LNCaP clone FGC (cell line): ENCODE measurements around a stretch of chr17.

GRCh38 chr17:82059706-82060228 is 5.8 kb downstream of the DUS1L start:
- RRBS, 2 experiments: no CpG with 5 or more reads among the region's 17 CpGs

DNA sequence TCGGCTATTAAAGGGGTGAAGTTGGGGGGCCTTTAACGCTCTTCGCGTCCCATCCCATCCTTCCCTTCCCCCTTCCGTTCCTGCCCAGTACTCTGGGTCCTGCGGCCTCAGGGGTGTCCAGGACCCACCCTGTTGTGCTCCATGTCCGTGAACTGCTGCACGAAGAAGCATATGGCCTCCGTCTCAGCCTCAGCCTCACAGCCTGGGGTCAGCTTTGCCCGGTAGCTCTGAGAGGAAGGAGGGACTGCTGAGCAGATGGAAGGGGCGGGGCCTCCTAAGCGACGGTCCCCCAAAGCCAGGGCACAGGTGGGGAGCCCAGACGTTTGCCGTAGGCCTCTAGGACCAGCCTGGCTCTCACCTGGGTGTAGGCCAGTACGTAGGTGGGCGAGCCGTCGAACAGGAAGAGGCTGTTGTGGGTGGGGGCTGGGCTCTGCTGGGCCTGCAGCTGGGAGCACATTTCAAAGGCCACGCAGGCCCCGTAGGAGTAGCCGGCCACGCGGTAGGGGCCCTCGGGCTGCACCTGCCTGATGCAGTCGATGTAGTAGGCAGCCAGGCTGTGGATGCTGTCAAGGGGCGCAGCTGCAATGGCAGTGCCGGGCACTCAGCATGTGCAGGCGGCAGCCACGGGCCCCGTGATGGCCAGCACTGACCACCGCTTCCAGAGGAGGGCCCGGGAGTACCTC is 14.5 kb upstream of the DUS1L start:
- RRBS, 2 experiments: 92 to 96% methylated on average over 5 to 9 of the region's 33 CpGs

GRCh38 chr17:82081455-82081910 is 15.9 kb upstream of the DUS1L start:
- RRBS, 2 experiments: no CpG with 5 or more reads among the region's 23 CpGs

DNA sequence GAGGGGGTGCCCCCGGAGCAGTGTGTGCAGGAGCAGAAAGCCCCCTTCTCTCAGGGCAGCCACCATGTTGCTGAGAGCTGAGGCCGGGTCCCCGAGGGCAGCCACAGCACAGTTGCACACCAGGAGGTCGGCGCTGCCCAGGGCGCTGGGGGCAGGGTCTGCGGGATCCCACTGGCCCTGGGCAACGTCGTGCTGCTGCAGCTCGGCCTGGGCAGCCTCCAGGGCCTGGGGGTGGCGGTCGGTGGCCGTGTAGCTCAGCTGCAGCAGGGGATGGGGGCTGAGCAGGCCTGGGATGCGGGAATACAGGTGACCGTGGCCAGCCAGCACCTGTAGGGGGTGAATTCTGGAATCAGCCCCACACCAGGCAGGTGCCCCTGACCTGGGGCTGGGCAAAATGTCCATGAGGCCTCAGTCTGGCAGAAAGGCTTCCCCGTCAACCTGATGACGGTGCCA is 12.5 kb downstream of the FASN start:
- RRBS, 2 experiments: 97% methylated on average over 2 of the region's 17 CpGs

- RRBS, 2 experiments: no CpG with 5 or more reads among the region's 17 CpGs
Measured at GRCh38 chr17:82113796-82114507, 15.9 kb upstream of the FASN start.

- RRBS, 2 experiments: 83 to 89% methylated on average over 8 of the region's 47 CpGs
Measured at GRCh38 chr17:82126510-82127535, 28.8 kb upstream of the FASN start.

DNA sequence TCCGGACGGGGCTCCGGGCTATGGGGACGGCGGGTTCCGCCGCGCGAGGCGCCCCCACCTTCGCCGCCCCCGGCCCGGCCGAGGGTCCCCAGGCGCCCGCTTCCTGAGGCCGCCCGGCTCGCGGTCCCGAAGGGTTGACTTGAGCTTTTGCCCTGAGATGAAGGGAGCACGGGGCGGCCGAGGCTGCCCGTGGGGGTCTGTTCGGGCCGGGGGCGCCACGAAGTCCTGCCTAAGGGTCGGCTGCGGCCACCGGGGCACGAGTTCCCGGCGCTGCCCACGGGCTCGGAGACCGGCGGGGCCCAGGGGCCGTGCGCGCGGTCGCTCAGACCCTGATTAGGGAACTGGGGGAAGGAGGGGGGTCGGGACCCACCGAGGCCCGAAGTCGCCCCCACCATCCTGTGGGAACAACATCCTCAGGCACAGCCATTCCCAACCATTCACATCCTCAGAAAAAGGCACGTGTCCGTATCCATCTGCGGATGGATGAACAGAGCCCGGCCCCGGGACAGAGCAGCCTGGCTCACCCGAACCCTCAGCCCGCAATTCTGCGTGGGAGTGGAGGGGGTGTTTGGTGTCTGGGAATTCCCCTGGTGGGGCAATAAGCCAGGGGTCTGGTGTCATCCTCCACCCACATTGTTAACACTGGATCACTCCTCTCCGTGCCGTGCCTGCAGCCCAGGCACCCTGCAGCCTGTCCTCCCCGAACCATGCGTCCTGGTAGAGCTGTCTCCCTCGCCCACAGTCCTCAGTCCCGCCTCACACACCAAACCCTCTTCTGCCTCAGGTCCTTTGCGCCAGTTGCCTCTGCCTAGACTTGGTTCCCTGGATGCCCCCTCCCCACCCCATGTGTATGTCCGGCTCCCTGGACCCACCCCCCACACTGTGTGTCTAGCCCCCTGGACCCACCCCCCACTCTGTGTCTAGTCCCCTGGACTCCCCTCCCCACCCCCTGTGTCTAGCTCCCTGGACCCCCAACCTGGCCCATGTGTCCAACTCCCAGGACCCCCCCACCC is 706 bp upstream of the CCDC57 start:
- RRBS, 2 experiments: 1% methylated on average over 30 of the region's 65 CpGs

DNA sequence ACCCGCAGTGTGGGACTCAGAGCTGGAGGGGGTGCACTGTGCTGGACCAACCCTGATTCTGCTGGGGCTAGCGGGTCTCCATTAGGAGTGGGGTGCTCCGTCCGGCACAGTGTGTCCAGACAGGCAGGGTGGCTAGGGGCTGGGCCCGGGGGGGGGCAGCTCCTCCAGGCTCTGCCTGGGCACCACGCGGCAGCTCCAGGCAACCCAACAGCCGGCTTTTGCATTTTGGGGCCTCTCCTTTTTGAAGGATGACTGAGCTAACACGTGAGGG is 9.1 kb downstream of the SLC16A3 start:
- RRBS, 2 experiments: 82 to 87% methylated on average over 5 of the region's 9 CpGs

- RRBS, 2 experiments: 89 to 92% methylated on average over 4 of the region's 20 CpGs
Measured at GRCh38 chr17:82247494-82248140, 18.8 kb downstream of the SLC16A3 start.

DNA sequence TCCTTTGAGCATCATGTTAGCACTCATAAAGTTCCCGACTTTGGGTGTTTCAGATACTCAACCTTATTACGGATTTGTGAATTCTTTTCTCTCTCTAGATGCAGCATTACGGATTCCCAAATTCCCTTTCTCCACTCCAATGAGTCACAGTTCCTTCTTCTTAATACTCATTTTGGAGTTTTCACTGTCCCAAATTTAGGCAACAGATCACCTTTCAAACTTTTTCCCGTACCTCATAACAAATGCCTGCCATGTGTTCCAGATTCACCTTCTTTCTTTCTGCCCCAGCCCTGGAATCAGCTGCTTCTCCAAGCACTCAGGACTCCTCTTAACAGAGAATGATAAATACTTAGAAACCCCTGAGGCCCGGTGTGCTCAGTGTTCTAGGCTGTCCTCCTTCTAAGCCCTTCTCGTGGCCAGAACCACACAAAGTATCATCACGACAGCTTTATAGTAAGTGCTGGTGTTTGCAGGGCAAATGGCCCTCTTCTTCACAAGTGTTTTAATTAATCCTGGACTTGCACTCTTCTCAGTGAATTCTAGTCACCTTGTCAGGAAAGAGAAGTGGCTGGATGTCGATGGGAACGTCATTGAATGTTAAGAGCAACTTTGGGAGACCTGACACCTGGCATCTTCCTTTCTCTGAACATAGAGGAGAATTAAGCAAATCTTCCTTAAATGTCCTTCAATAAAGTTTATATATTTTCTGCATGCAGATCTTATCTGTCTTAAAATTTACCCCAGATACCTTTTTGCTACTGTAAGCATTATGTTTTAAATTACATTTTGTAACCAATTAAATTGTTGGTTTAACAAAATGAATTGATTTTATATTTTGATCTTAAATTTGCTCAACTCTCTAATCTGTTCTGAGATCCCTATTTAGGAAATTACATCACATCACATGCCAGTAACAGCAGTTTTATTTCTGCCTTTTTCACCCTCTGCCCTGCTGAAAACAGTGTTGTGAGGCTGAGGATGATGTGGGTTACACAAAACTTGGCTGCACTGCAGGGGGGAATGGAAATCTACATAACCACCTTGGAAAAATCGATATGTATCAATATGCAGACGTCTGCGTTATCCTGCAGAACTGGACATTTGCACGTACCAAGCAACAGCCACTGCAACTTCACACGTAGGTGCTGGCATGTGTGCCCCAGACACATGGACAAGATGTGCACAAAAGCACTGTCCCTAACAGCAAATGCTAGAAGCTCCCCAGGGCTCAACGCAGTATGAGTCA is 14.6 kb downstream of the CSNK1D start:
- RRBS, 2 experiments: no CpG with 5 or more reads among the region's 15 CpGs

DNA sequence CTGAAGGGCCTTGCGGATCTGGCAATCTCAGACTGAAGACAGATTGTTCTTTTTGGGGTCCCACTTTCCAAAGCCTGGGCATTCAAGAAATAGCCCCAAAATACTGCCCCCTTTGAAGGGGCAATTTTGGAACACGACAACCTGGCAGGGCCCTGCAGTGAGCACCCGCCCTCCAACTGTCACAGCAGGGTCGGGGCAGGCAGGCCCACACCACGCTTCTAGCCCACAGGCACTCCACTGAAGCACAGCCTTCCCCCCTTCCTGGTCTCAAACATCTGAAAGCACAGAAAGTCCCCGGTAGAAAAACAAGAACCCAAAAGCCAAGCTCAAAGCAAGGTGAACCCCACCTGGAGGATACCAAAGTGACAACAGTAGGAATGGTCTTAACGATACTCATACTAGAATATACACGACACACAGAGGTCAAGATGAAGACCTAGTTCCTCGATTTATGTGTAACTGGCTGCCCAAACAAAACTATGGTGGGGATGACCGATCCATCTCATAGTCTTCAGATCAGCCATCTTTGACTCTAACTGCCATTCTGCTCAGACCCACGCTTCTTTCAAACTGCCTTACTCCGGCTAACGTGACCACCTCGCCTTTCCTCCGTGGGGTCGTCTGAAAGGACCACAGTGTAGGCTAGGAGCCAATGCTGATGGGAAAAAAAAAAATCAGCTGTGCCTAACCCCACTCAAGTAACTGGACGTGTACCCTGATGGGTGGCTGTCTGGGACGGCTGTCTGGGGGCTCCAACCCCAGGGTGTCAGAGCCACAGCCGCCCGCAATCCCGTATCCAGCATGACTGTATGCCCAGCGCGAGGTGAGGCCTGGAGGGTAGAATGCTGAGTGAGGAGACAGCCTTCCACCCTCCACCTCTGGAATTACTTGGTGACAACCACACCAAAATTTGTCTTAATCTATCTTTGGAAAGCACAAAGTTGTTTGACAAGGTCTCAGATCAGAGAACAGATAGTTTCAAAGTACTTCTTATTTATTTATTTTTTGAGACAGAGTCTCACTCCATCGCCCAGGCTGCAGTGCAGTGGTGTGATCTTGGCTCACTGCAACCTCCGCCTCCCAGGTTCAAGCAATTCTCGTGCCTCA is 3.1 kb downstream of the CSNK1D start:
- RRBS, 2 experiments: no CpG with 5 or more reads among the region's 26 CpGs

GRCh38 chr17:82273894-82274046 is 270 bp upstream of the CSNK1D start:
- RRBS, 2 experiments: no CpG with 5 or more reads among the region's 7 CpGs

DNA sequence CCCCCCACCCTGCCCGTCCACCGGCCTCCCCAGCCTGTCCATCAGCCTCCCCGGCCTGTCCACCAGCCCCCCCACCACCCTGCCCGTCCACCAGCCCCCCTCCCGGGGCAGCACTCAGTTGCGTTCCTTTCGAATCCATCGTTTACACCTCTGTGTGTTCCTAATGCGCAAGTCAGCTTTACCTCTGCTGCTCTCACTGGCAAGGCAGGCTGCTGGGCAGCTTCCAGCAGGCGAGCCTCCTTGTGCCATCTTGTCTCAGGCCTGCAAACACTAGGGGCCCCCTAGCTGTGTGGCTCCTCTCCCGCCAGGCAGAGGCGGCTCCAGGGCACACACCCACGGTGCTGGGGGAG is 5.6 kb downstream of the SECTM1 start:
- RRBS, 2 experiments: 83% methylated on average over 3 of the region's 13 CpGs

GRCh38 chr17:82328298-82329329 is 5.0 kb downstream of the SECTM1 start:
- RRBS, 2 experiments: 82 to 88% methylated on average over 6 of the region's 33 CpGs

- RRBS, 2 experiments: 93 to 94% methylated on average over 4 of the region's 65 CpGs
Measured at GRCh38 chr17:82439921-82441255, 10.2 kb downstream of the CYBC1 start.

GRCh38 chr17:82448850-82450219 is 1.2 kb downstream of the CYBC1 start:
- RRBS, 2 experiments: 95 to 98% methylated on average over 3 of the region's 48 CpGs

GRCh38 chr17:82485735-82486226 is 27.2 kb downstream of the NARF start:
- RRBS, 2 experiments: no CpG with 5 or more reads among the region's 8 CpGs

DNA sequence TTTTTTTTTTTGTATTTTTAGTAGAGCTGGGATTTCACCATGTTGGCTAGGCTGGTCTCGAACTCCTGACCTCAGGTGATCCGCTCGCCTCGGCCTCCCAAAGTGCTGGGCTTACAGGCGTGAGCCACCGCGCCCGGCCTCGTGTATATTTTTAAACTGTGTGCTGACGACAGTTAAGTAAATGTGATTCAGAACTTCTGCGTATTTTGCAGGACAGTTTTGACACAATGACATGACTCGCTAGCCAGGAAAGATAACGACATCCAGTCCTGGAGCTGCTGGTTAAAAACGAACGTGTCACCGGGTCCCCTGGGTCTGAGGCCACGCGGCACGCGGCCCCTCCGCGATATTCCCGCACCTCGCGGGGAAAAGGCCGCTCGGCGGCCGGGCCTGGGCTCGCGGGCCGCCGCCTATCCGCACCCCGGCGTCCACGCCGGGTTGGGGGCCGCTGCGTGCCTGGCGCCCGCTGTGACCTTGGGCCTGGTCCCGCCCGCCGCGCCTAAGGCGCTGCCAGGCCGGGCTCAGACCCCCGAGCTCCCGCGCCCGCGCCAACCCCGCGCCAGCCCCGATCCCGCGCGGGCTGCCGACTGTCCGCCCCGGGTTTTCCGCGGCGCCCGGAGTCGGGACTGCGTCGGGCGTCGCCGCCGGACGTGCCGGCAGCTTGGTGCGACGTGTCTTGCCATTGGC is 455 bp upstream of the FOXK2 start:
- RRBS, 2 experiments: 1% methylated on average over 44 of the region's 77 CpGs

- RRBS, 2 experiments: no CpG with 5 or more reads among the region's 14 CpGs
Measured at GRCh38 chr17:82548533-82549202, 29.1 kb downstream of the FOXK2 start.

DNA sequence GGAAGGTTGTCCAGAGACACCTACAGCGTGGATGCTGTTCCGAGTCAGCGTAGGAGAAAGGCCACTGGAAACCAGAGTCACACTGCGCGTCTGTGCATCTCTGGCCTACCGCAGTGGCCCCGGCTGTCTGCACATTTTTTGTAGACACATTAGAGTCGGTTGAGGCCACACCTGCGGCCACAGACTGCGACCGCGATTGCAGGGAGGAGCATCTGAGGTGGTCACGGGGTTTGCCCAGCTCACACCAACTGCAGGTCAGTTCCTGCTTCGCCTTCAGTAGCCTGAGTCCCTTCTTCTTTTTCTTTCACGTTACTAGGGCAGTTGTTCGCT is 52.3 kb downstream of the WDR45B start:
- RRBS, 2 experiments: no CpG with 5 or more reads among the region's 16 CpGs